Amniotic epithelial cell (primary cell): Measurements from ENCODE around the gene GNA12.

GRCh38 chr7:2832023-2833119 is 11.7 kb downstream of the GNA12 start:
- RRBS: no CpG with 5 or more reads among the region's 28 CpGs

DNA sequence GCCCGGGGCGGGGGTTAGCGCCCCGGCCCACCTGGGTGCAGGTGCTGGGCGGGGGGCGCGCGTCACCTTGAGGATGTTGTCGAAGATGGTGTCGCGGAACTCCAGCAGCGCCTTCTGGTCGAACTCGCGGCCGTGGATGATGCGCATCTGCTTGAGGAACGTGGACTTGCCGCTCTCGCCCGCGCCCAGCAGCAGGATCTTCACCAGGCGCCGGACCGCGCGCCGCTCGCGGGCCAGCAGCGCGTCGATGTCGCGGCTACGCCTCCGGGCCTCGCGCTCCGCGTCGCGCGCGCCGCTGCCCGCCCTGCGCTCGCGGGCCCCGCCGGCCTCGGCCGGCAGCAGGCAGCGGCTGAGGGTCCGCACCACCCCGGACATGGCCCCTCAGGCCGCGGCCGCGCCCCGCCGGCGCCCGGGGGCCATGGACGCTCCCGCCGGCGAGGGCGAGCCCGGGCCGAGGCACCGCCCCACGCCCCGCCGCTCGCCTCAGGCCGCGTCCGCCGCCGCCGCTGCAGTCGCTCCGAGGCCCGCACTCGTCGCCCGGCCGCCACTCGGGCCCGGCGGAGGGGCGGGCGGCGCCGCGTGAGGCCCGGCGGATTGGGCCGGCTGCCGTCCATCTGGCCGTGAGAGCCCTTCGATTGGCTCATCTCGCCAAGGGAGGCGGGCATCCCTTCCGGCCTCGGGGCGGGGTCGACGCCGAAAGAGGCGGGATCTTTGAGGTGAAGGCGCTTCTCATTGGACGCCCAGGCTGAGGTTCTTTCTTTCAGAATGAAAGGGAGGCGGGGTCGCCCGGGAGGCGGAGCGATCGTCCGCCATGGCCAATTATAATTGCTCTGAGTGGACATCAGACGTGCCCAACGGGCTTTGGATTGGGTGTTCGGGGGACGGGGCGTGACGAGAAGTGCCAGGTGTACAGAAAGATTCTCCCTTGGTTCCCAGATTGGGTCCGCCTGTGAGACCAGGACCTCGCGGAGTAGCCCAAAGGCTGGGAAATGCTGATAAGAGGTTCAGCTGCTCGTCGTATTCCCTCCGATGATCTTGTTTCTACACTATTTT is at the start of gene GNA12:
GNA12 (minus strand) TSS at position 522 of the 1,053 bp plus-strand sequence.
- RRBS: 1% methylated on average over 60 of the region's 134 CpGs

- RRBS: 100% methylated on average over 1 of the region's 11 CpGs
Measured at GRCh38 chr7:2880775-2881214, 36.7 kb upstream of the GNA12 start.

- RRBS: no CpG with 5 or more reads among the region's 12 CpGs
Measured at GRCh38 chr7:2944366-2944653, 99.4 kb downstream of the CARD11 start.

GRCh38 chr7:3194726-3195130 is 106.3 kb upstream of the SDK1 start:
- RRBS: 5% methylated on average over 2 of the region's 6 CpGs

DNA sequence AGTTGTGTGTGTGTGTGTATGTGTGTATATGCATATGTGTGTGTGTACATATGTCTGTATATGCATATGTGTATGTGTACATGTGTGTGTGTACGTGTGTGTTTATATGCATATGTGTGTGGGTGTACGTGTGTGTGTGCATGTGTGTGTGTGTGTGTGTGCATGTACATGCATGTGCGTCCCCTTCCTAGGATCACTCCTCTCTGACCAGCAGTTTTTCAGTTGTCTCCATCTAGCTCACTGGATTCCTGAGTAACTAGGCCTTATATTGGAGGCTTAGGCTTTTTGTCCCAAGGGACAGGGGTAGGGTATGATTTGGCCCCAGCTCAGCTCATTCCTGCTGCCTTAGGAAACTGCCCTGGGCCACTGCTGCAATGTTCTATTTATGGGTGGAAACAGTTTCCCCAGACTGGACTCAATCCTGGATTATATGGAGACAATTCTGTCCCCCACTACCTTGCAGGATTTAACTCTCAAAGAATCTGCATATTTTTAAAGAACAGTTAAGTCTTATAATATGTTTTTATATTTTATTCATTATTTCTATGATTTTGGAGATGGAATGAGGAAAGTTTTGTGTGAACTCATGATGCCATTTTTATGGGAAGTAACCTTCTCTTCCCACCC is 68.8 kb upstream of the SDK1 start:
- RRBS: no CpG with 5 or more reads among the region's 3 CpGs

DNA sequence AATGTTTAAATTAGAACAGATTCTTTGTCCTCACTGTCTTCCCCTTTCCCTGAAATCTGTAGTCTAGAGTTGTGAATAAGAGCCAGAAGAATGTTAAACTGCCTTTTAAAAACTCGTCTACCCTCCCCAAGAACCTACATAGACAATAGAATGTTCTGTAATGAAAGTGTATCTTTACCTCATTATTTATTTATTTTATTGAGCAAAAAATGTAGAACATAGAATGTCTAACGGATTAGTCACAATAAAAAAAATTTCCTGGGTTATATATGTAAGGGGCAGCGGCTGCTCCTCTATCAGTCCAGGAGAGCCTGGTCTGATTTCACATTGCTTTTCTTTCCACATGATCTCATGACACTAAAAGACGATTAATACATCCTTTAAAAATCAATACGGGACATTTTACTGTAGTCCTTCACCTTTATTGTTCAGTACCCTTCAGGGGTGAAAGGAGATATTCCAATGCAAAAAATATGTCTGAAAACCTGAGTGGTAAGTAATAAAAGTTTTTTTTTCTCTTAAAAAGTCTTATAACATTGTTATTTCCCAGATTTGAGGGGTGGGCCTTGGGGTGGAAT is 135.8 kb downstream of the SDK1 start:
- RRBS: no CpG with 5 or more reads among the region's 5 CpGs

DNA sequence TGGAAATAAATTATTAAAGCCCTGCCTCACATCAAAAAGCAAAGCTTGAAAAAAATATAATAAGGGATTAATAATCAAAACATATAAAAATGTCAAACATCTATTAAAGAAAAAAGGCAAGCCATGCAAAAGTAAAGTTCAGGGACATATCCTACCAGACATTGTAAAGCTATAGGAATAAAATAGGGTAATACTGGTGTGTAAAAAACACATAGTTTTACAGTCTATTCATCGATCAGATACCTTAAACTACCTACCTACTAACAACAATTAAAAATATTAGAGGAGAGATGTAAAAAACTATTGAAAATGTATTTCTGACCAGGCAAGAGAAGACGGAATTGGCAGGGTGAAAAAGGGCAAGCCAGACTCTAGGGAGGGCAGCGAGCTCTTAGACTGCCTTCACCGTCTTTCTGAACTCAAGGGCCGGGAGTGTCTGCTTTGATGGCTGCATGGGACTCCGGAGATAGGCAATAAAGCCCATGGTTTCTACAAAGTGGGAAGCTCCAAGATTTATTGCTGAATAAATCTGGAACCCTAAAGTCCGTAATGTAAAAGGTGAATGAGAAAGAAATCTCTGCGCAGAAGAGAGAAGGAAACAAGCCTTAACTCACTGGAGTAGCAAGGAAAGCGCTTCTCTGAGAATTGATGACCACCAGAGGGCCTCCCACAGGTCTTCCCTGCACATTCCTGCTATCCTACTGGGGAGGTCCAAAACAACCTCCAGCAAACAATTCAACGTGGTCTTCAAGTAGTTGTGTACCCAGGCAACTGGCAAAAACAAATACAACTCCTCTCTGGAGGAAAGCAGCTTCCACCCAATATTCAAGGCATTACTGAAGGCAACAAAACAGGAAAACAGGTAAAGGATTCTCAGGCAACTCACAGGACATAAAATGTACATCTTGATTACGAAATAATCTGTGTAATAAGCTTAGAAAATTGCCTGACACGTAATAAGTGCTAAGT is 181.2 kb downstream of the SDK1 start:
- RRBS: no CpG with 5 or more reads among the region's 12 CpGs

DNA sequence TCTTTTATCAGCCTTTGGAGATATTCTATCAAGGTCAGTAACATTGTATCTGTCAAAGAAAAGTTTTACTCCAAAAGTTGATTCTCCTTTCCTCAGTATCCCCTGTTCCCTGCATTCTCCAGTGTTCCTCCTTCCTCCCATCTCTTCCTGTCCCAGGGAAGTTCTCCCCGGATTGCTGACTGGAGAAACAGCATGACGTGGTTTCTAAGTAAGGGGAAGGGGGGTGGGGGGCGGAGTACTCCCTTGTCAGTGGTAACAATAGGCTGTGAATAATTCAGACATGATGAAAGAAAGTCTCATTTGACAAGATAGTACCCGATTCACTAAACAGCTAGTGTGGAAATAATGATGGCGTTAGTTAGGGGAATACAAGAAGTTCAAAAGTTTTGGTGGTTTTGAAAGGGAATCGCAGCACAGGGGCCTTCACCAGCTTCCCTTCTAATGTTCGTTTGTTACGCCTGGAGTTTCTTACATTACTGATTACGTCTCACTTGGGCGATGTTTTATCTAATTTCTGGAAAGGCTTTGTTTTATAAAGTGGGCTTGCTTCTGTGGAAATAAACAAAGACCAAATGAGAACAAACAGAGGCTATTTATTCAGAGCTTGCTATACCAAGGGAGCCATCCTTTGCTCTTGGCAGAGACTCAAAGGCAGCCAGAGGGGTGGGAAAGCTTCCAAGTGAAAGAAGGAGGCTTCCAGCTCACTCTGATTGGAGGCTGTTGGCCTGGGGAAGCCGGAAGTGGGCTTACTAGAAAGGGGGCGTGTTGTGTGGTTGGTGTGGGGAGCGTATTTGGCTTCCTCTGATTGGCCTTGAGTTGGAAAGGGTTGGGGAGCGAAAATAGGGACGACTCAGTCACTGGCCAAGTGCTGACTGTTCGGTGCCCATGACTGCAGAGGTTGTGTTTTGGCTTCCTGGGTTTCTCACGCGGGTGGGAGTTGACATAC is 453.7 kb downstream of the SDK1 start:
- RRBS: no CpG with 5 or more reads among the region's 18 CpGs

GRCh38 chr7:3921844-3922695 is 621.0 kb downstream of the SDK1 start:
- RRBS: no CpG with 5 or more reads among the region's 13 CpGs

- RRBS: no CpG with 5 or more reads among the region's 7 CpGs
Measured at GRCh38 chr7:3943676-3944085, 642.6 kb downstream of the SDK1 start.

DNA sequence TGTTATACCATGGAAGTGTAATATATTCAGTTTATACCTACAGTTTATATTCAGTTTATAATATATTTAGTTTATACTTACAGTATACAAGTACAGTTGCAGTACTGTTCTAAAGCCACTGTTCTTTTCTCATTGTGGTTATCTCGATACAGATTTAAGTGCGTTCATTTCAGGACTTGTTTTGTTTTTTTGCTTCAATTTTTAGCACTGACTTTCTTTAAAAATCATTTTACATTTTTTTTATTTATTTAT is 596.9 kb upstream of the FOXK1 start:
- RRBS: no CpG with 5 or more reads among the region's 2 CpGs

DNA sequence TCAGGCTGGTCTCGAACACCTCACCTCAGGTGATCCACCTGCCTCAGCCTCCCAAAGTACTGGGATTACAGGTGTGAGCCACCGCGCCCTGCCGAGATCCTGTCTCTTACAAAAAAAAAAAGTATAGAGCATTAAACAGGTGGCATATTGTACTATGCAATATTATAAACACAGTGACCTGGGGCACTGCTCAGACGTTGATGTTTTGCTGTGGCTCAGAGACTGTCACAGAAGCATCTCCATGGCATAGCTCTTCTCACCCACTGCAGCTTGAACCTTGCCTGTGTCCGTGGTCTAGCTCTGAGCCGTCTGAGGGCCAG is 443.4 kb upstream of the FOXK1 start:
- RRBS: no CpG with 5 or more reads among the region's 7 CpGs

DNA sequence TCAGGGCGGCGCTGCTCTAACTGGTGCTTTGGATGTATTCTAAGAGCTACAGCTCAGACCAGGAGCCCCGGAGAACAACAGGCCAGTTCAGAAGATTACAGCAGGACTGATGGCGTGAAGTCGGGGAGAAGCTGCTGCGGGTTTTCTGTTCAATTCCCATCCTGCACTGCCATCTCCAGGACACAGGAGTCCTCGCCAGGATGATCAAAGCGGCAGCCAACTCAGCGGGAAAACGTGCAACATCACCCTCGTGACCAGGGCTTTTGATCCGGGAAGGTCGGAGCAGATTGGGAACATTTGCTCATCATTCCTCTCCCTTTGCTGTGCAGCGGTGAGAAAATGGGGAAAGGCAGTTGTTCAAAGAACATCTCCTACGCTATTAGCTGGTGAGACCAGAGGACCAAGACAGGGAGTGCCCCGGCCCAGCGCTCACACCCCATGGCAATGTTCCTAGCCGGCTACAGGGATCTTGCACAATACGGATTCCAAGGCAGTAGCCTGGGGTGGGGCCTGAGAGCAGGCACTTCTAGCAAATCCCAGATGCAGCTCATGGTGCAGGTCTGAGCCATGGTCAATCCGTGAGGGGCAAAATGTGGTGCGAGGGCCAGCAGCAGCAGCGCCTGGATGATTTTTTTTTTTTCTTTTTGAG is 50.3 kb upstream of the FOXK1 start:
- RRBS: no CpG with 5 or more reads among the region's 22 CpGs

DNA sequence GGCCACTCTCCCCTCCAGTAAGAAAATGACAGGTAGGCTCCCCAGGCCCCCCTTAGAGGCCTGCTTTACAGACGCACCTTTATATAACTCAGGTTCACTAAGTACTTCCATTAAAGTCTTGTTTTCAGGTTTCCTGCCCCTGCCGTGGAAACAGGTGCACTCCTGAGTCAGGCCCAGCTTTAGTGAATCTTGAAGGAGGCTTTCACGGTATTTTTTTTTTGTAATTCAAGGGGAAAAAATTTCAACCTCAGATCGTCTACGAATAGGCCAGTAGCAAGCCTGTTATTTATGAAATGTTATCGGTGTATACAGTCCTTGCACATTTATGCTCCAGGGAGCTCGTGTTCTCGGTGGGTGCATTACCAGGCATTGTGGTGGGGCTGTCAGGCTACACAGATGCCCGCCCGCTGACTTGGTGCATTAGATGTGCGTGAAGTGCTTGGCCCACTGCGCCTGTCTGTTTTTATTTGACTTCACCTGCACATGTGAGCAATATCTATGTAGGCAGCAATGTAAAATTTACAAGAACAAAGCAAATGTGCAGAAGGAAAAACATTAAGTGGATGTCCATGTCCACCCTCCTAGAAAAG is 2.6 kb downstream of the FOXK1 start:
- RRBS: no CpG with 5 or more reads among the region's 12 CpGs

GRCh38 chr7:4692014-4692448 is 9.9 kb downstream of the FOXK1 start:
- RRBS: no CpG with 5 or more reads among the region's 6 CpGs

DNA sequence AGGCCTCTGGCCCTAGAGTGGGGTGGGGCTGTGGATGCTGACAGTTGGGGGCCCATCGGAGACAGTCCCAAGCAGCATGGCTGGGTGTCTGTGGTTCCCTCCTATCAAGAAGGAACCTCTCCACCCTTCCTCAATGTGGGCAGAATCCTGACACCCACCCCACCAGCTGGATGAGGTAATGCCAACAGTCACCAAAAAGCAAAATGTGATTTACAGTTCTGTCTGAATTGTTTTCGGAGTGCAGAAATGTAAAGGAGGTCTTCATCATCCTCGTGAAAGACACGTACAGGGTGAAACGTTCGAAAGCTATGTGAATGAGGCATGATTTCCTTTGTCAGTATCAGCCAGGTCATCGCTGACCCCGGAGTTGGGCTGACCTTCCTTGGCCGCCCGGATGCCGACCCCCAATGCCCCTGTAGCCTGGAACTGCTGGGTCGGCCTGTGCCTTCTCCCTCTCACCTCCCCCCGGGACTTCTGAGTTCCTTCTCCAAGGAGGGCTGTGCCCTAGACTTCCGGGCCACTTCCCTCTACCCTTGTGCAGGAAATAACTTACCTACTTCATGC is 24.4 kb downstream of the FOXK1 start:
- RRBS: 3% methylated on average over 5 of the region's 14 CpGs

- RRBS: no CpG with 5 or more reads among the region's 24 CpGs
Measured at GRCh38 chr7:4777874-4778722, 2.7 kb downstream of the AP5Z1 start.

GRCh38 chr7:4787877-4788306 is 12.5 kb downstream of the AP5Z1 start:
- RRBS: 97% methylated on average over 3 of the region's 15 CpGs

DNA sequence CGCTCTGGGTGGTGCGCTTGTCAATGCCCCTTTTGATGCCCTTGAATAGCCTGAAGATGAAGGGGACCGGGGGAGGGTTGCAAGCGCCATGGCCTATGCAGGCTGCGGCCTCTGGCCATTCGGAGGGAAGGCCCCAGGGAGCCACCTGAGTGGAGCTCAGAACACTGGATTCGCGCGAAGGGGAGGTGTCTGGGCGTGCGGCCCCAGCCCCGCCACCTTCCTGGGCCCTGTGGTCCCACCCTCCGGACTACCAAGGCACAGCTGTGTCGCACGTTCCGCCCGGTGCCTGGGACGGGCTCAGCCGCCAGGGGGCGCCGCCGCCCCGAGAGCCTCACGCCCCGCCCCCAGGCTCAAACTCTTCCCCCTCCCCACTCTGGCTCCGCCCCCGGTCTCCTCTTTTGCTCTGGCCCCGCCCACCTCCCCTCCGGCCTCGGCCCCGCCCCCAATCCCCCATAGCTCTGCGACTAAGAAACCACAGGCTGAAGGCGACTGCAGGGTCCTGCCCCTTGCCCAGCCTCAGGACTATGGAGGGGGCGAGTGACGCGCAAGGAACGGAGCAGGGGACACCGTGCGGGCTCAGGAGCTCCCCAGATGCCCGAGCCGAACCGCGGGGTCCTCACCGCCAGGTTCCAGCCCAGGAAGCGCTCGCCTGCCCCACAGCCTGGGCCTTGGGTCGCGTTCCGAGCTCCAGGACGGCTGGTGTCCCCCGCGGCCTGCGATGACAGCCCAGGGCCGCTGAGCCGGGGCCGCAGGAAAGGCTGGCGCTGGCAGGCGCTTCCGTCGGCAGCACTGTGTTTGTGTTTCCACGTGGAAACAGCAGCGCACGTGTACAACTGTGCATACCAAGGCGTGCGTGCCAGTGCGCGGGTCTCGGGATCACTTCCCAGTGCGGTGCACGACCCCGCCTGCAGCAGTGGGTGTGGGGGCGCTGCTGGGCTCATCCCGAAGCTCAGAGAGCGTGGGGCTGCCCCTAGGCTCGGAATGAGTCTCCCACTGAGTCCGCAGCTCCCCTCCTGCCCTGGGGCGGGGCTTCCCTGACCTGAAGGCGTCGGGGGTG is 16.9 kb downstream of the AP5Z1 start:
- RRBS: 37% methylated on average over 9 of the region's 79 CpGs